ENCODE results near the gene OLFM1.

DNA sequence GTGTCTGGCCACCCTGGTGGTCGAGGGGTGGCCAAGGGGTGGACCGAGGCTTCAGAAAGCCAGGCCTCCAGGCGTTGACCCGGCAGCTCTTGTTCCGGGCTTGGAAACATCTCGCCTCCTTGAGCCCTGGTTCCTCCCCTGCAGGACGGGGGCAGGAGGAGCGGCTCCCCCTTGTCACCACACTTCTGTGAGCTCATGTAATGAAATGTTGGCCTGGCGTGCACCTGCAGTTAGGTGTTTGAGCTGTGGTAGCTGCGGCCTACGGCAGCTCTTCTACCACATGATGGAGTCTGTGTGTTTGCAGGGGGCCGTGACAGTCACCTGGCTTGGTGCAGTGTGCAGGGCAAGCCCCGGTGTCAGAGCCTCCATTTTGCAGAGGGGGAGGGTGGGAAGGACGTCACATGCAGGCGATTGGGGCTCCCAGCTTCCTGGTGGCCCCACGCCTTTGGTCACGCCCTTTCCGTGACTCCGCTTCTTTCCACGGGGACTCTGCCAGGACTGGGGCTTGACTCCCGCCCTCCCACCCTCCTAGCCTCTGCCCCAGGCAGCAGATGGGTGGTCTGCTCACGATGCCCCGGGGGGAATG is 65.6 kb downstream of the RXRA start:
- RRBS = 100% methylated on average over 1 of the region's 23 CpGs

DNA sequence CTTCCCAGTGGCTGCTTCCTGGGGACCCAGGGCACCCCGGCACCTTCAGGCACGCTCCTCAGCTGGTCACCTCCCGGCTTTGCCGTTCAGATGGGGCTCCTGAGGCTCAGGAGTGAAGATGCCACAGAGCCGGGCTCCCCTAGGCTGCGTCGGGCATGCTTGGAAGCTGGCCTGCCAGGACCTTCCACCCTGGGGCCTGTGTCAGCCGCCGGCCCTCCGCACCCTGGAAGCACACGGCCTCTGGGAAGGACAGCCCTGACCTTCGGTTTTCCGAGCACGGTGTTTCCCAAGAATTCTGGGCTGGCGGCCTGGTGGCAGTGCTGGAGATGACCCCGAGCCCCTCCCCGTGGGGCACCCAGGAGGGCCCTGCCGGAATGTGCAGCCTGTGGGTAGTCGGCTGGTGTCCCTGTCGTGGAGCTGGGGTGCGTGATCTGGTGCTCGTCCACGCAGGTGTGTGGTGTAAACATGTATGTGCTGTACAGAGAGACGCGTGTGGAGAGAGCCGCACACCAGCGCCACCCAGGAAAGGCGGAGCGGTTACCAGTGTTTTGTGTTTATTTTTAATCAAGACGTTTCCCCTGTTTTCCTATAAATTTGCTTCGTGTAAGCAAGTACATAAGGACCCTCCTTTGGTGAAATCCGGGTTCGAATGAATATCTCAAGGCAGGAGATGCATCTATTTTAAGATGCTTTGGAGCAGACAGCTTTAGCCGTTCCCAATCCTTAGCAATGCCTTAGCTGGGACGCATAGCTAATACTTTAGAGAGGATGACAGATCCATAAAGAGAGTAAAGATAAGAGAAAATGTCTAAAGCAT is 113.2 kb downstream of the RXRA start:
- RRBS = 95% methylated on average over 4 of the region's 35 CpGs

- RRBS = 85% methylated on average over 9 of the region's 17 CpGs
Measured at GRCh38 chr9:134475352-134475764, 149.1 kb downstream of the RXRA start.

- RRBS = 92% methylated on average over 8 of the region's 18 CpGs
Measured at GRCh38 chr9:134525832-134526244, 115.8 kb upstream of the COL5A1 start.

DNA sequence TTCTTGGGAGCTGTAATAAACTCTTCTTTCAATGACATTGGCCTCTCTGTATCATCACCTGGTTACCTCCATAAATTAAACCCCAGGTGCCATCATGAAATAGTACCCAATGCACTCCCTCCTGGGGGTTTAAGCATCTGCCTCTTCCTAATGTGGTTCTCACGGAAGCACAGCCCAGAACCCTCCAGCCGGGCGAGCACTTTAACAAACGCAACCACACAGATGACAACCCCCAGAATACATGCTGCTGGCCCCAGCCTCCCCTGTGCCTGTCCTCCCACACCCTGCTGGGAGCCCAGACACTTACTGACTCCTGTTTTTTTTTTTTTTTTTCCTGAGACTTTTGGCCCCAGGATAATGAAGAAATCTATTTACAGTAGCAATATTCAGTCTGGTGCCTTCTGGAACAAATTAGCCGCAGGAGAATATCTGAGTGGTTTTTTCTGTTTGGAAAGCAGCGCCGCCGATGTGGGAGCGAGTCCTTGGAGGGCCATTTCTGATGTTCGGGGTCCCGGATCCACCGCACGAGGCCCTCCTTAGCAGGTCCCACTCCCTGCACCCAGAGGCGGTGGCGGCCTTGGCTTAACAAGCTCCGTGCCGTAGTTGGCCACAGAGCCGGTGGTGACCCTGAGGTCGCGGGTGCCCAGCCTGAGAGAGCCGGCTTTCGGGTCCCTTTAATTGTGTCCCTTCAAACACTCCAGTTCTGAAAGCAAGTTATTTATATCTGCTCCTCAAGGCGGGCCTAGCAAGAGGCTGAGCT is 49.9 kb upstream of the COL5A1 start:
- RRBS = 91% methylated on average over 7 of the region's 23 CpGs

DNA sequence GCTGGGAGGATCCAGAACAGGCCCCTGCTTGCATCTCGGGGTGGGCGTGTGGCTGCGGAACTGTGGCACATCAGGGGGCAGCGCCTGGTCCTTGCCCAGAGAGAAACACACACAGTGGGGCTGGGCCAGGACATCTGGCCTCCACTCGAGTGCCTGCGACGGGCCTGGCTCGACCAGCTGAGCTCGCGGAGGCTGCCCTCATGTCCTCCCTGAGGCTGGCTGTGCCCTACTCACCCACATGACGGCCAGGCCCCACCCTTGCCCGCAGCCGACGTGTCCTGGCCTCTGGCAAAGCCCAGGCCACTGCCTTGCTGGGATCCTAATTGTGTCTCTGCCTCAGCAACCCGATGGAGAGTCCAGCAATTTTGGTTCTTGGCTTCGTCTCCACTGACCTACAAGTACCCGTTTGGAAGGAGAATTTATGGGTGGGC is 21.3 kb upstream of the COL5A1 start:
- RRBS = no CpG with 5 or more reads among the region's 17 CpGs

DNA sequence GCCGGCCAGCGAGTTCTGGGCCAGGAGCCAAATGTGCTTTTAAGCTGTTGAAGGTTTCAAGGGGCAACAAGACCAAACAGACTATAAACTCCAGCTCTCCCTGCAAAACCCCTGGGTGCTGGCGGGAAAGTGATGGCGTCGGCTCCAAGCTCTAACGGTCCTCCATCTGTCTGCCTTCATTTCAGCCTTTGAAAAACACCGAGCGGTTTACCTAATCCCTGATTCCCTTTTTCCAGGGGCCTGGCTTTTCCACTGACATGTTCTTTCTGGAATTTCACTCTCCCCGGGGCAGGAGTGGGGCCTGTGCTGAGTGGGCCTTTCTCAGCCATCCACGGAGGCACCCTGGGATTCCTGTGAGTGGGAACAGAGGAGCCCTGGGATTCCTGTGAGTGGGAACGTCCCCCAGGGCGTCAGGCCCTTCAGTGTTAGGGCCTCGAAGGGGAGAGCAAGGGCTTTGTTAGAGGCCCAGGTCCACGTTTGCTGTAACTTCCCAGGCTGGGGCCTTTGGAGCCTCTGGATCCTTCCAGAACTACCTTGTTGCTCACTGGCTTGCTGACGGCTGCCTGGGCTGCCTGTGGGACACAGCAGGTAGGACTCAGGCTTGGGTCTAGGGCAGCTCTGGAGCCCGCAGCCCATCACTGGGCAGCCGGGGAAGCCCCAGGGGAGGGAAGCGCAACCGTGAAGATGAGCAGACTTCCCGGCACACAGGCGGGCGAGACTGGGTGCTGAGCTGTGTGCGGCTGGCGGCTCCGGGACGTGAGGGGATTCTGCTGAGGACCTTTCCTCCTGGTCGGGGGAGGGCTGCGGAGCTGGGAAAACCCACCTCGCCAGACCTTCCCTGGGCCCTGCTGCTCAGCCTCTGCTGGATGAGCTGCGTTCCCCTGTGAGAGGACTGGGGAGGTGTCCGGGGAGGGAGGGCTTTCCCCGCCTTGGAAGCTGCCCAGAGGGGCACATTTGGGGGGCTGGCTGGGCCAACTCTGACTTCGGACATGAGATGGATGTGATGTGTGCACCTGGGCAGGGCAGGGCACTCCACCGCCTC is 65.9 kb downstream of the COL5A1 start:
- RRBS = 83% methylated on average over 9 of the region's 34 CpGs

DNA sequence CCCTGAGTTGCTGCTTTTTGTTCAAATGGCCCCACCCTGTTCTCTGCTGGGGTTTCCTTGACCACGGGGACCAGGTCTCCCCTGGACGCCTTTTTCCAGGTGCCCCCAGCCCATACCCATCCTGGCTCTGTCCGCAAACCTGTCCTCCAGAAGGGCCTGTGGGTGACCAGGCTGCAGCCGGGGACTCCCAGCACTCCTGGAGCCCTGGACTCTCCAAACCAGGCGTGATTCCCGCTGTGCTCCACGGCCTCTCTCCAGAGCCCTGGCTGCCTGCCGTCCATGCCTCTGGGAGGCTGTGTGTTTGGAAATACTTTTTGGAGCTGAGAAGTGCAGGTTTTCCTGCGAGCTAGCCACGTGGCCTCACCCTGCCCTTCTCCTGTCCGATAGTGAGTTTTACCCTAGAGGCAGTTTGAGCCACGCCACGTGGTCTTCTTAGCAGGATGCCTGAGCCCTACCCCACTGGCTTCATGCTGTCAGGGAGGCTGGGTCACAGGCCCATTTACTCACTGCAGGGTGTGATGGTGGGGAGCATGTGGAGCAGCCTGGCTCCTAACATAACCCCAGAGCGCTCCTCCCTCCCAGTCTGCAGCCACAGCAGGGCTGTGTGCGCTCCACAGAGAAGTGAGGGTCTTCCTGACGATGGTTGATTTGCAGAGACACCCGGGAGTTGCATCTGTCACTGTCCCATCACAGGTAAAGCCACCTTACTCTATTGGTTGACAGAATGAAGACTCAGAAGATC is 71.3 kb downstream of the COL5A1 start:
- RRBS = no CpG with 5 or more reads among the region's 17 CpGs

DNA sequence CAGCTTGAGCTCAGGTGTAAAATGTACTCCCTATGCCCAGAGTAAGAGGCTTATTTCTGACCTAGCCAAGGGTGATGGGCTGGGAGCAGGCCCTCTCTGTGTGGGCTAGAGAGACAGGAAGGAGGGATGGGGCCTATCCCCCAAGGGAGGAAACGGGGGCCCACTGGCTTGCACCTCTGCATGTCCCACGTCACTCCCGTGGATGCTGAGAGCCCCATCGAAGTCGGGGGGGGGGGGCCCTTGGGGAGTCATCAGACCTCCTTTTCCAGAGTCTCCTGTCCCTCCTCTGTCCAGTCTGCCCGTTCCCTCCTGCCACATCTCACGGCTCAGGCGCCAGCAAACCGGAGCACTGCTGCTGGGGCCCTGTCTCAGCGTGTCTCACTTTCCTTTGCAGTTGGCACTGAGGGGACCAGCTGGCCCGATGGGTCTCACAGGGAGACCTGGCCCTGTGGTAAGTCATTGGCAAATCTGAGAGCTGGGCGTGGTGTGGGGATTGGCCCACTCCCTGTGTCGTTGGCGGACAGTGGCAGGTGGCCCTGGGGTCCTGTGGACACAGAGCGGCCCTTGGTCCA is 110.7 kb downstream of the COL5A1 start:
- RRBS = no CpG with 5 or more reads among the region's 15 CpGs

GRCh38 chr9:135087372-135087877 is at the start of gene OLFM1:
TSS of gene OLFM1 (plus strand) at chr9:135087668.
- RRBS = 53% methylated on average over 28 of the region's 71 CpGs

- RRBS = 44% methylated on average over 2 of the region's 21 CpGs
Measured at GRCh38 chr9:135255262-135255989, 168.0 kb downstream of the OLFM1 start.

DNA sequence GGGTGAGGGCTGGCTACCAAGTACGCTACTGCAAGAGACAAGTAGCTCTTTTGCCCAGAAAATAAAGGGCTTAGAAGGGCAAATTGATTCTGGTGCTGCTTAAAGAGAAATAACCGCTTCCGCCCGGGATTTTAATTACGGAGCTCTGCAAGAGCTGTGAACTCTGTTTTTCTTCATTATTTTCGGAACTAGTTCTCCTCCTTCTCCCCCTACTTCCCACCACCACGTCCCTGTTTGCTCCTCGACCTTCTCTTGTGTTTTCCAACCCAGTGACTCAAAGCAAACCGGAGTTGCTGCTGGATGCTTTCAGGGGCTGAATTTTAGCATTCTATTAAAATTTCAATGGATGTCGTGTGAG is 139.7 kb upstream of the PPP1R26 start:
- RRBS = no CpG with 5 or more reads among the region's 10 CpGs

DNA sequence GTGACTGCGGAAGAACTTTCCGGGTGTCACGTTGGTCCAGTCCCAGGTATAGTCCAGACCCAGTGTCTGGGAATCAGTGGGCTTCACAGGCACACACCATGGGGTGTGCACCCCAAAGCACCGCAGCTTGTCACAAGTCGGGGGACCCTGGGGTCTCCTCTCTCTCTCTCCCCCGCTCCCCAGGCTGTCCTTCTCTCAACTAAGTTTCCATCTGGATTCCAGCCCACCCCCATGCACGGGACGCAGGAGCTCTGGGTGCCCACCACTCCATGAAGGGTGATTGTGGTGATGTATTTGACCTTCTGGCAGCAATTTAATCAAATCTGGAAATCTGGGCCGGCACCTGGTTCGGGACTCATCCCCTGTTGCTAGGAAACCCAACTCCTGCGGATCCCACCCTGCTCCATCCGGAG is 106.0 kb upstream of the PPP1R26 start:
- RRBS = 34% methylated on average over 4 of the region's 12 CpGs

DNA sequence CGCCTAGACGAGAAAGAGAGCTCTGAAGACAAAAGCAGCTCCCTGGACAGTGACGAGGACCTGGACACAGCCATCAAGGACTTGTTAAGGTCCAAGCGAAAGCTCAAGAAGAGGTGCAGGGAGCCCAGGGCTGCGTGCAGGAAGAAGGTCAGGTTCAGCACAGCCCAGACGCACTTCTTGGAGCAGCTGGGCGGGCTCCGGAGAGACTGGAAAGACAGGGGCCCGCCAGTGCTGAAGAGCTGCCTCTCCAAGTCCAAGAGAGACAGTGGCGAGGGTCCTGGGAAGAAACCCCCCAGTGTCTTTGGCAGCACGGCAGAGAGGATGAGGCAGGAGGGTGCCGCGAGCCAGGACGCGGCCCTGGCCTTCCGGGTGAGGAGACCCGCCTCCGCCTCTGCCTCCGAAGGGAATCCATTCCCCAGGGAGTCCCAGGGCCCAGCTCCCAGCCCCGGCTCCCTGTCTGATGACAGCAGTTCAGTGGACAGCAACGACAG is 7.0 kb downstream of the PPP1R26 start:
- RRBS = 95% methylated on average over 4 of the region's 21 CpGs

- RRBS = no CpG with 5 or more reads among the region's 12 CpGs
Measured at GRCh38 chr9:135507618-135507923, 7.1 kb downstream of the MRPS2 start.

DNA sequence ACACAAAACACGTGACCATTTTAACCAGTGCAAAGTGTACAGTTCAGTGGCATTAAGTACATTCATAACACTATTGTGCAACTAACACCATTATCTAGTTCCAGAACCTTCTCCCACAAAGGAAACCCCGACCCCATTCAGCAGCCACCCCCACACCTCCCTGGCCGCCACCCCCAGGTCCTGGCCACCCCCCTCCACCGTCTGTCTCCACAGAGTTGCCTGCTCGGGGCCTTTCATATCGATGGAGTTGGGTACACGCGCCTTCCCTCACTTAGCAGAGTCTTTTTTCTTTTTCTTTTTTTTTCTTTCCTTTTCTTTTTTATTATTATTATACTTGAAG is 33.7 kb upstream of the UBAC1 start:
- RRBS = no CpG with 5 or more reads among the region's 8 CpGs

DNA sequence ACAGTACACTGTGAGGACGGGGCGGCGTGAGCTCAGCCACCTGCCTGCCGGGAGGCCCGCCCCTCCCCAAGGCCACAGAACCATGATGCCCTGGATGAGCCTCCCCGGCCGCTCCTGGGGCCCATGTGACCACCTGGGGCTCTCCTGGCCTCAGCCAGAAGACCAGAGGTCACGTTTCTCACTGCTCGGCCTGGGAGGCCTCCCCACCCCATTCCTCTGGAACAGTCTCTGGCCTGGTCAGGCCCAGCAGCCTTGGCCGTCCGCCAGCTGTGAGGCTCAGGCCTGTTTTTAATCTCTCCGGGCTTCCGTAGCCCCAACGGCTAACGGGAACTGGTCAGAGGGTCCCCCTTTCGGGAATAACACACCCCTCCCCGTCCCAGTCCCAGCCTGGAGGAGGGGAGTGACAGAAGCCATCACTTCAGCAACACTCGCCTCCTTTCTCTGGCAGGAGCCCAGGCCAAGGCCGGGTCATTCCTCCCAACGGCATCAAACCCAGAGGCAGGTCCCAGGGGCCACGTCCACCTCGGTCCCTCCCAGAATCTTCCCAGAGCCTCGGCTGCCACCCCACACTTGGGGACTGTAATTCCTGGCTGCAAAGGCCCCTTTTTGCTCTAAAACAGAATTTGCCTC is 51.0 kb upstream of the UBAC1 start:
- RRBS = 97% methylated on average over 3 of the region's 23 CpGs

DNA sequence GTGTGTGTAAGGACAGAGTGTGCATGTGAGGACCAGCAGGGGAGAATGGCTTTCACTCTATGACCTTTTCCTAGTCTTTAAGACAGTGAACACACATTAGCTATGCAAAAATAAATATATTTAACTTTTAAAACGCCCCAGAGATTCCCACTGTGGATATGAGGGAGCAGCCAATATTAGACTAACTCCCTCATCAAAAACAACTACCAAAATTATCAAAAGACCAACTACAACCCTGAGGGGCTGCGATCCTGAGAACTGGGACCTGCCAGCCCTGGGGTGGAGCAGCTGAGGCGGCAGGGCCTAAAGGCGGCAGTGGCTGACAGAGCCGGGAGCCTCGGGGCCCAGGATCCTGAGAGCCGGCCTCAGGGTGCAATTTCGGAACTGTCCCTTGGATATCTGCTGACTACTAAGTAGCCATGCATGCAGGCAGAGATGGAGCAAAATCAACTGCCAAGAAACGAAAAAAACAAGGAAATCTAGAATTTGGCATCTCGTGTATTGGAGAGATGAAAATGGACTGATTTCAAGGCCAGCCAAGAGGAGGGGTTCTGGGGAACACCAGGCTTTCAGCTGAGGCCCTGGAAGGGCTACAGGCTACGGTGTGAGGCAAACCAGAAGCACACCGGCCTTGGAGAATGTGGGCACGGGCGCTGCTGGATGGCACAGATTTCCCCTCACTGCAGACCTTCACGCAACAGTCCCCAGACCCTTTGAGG is 63.6 kb upstream of the UBAC1 start:
- RRBS = no CpG with 5 or more reads among the region's 15 CpGs

- RRBS = 93% methylated on average over 2 of the region's 21 CpGs
Measured at GRCh38 chr9:136085603-136086218, 9.4 kb downstream of the NACC2 start.

GRCh38 chr9:136090754-136091343 is 4.2 kb downstream of the NACC2 start:
- RRBS = 95% methylated on average over 3 of the region's 19 CpGs